Aorta (tissue), 1 donor: Measurements from ENCODE around the genes ZSCAN5A, ZNF583, ZSCAN4 and ZNF544.

DNA sequence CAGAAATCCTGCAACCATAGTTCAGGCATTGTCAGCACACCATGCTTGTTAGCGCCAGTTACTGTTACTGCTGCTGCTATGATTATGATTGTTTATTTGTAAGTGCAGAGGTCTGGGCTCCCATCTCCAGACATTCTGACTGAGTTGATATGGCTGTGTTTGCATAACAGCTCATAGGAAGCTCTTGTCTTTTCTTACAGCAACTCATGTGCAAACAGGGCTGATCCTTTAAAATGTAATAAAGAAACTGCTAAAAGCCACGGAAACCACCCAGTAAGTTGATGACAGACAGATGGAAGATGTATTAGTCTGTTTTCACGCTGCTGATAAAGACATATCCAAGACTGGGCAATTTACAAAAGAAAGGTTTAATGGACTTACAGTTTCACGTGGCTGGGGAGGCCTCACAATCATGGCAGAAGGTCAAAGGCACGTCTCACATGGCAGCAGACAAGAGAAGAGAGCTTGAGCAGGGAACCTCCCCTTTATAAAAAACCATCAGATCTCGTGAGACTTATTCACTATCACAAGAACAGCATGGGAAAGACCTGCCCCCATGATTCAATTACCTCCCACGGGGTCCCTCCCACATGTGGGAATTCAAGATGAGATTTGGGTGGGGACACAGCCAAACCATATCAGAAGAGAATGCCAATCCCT lies 1.6 kb downstream of the ZSCAN5A start:
- PRO-cap: no peak

- PRO-cap: unidirectional peak, minus-strand start at chr19:56314551
These were observed at the start of gene ZSCAN5A for GRCh38 chr19:56314472-56315063. Gene ZSCAN5A, minus strand, starts transcription at chr19:56314839.

DNA sequence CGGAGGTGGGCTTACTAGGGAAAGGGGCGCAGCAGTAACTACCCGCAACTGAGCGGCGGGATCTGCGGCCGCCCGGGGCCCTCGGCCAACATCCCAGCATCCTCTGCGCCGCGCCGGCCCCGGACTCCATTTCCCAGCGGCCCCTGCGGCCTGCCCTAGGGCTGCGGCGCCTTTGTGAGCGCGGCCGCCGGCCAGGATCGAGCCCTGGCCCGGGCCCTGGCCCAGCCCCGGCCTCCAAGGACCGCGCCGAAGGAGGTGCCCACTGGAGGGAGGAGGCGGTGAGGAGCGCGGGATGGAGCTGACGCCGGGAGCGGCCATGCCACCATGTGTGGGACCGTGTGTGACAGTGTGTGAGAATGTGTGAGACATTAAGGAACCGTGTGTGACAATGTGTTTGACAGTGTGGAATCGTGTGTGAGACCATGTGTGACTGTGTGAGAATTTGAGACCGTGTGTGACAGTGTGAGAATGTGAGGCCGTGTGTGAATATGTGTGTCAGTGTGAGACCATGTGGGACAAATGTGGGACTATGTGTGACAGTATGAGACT lies at the start of gene ZNF583:
Gene ZNF583 (plus strand): TSS at position 158 of the 549 bp plus-strand sequence.
- PRO-cap: no peak

DNA sequence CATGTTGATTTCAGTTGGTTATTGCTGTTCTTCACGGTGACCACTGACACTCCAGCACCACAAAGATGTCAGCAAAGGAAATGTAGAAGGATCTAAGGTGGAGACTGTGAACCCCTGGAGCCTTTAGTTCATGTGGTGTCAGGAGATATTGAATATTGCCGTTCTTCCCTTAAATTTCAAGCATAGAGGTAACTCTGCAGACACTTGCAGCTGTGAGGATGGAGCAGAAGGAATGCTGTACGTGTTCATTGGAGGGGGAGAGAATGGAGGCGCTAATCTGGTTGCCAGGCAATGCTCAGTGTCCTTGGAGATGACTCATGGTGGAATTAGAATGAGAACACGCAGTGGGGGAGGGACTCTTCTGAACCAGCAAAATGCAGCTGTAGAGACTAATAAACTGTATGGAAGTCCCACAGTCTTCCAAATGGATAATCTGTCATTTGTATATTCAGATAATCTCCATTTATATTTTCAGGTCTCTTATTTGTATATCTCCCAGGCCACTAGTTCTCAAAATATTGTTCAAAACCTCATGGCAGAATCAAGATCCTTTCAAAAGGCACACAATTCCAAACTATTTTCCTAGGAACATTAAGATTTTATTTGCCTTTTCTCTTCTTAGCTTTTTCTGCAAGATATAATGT lies 21.0 kb upstream of the ZNF835 start:
- PRO-cap: no peak

DNA sequence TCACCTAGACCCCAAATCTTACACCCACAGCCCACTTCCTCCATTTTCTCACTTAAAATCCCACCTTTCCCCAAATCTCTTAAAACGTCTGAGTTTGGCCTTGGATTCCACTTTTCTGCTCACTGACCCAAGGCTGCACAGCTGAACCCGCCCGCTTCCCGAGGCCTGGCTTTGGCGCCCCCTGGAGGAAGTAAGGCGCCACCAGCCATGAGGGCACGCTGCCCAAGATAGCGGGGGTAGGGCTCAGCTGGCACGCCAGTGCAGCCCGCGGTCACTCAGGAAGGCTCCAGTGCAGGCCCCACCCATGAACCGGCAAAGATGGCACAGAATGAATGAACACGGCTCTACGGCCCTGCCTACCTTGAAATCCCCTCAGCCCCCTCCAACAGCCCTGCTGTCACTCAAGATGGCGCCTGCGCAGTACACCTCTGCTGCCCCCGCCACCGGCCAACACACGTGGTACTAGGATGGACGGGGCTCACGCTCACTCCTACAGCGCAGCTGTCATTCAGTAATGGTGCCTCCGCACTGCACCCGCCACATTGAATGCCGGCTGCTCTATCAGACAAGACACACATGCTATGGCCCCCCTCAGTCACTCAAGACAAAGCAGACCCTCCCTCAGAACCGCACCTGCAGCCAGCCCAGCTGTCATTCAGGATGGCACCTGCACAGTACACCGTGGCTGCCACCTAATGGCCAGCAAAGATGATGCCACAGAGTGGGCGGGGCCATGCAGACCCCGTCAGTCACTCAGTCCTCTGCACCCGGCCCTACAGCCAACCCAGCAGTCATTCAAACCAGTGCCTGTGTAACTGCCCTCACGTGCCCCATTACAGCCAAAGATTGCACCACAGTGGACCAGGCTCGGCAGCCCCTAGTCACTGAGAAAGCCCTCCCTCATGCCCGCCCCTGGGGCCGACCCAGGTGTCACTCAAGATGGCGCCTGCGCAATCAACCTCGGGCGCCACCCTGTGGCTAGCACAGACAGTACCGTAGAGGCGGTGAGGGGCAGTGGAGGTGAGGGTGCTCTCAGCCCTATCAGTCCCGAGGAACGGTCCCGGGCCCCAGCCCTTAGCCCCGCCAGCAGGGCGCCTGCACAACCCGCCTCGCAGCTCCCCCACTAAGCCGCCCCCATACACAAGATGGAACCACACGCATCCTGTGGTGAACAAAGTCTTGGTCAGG lies 2.7 kb downstream of the PEG3 start:
- PRO-cap: unidirectional peak, minus-strand start at position 117 of the sequence

DNA sequence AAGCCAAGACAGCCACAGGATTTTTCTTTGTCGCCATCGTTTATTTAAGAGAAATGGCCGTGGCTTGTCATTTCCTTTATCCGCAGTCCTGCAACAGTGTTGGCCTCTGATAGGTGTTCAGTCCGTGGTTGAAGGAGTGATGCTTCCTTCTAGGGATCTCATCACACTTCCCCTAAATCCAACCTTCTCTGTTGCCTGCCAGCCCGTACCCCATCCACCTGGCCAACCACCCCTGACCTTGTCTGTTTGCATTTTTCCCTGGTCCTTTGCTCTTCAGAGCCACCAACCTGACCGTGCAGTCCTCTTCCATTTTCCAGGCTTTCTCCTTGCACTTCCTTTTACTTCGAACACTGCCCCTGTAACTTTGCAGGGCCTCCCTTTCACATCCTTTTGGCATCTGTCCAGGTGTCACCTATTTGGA lies 628 bp downstream of the ZNF460 start:
- PRO-cap: no peak

GRCh38 chr19:57292796-57293843 lies 12.8 kb downstream of the ZNF460 start:
- PRO-cap: no peak

DNA sequence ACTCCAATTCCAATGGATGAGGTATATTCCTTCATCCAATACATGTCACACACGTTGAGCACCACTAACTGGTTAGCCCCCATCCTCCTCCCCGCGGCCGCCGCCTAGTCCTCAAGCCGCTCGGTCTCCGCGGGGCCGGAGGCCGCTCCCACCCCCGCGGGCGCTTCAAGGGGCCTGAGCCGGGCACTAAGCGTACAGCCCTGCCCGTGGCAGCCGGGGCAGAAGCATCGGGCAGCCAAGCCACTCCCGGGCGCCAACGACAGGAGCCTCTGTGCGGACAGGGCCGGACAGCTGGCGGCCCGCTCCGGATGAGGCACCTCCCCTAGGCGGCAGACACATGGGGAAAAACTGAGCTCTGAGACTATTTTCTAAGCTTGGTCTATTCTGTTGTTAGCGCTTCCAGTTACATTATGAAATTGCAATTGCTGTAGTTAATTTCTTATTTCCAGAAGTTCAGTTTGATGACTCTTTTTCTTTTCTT lies 2.8 kb upstream of the ZNF543 start:
- PRO-cap: no peak

- PRO-cap: no peak
These were observed 422 bp upstream of the ZNF749 start for GRCh38 chr19:57434785-57435020.

- PRO-cap: no peak
These were observed 17.4 kb upstream of the ZSCAN4 start for GRCh38 chr19:57651200-57651932.

DNA sequence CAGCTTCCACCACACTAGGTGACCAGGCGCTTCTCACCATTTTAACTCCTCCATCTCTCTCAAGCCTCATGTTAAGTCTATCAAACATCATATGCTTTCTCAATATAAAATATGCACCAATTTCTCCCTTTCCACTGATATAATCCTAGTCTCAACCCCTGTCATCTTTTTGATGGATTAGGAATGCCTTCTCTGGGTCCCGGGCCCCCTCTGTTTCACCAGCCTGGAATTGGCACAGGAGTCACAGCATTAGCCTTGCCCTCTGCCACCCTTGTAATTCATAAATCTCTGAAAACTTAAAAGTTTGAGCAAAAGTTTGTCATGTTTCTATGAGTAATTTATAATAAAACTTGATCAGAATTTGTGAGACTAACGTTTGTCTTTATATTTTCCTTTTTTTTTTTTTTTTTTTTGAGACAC lies at the start of gene ZSCAN4:
Gene ZSCAN4 (plus strand): TSS at position 270 of the 420 bp plus-strand sequence.
- PRO-cap: no peak

GRCh38 chr19:57819447-57820480 lies 5.1 kb upstream of the ZNF552 start:
- PRO-cap: bidirectional peak, plus-strand start at chr19:57819711, minus-strand start at chr19:57819593

DNA sequence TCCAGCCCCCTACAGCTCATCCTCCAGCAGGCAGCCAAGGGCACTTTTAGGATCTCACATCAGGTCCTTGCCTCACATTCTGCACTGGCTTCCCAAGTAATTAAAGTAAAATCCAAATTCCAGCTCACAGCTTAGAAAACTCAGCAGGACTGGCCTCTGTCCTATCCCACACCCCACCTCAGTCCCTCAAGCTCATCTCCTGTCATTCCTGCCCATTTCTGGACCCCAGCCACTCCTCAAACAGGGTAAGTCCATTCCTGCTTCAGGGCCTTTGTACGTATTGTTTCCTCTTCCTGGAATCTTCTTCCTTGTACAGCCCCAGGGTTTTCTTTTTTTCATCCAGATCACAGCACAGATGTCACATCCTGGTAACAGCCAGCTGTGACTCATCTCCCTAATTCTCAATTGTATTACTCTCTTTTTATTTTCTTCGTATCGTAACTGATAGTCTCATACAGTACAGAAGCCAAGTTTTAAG lies 1.9 kb upstream of the ZNF606 start:
- PRO-cap: no peak

- PRO-cap: no peak
These were observed 19.6 kb upstream of the ZNF544 start for GRCh38 chr19:58209007-58209546.

DNA sequence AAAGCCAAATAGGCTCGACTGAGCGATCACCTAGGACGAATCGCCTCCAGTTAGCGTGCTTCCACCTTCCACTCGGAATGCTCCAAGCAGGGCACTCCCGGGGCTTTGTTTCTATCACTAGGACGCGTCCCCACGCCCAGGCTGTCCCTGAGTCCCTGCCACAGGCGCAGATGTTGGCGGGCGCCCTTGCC lies 505 bp upstream of the ZNF544 start:
- PRO-cap: no peak

DNA sequence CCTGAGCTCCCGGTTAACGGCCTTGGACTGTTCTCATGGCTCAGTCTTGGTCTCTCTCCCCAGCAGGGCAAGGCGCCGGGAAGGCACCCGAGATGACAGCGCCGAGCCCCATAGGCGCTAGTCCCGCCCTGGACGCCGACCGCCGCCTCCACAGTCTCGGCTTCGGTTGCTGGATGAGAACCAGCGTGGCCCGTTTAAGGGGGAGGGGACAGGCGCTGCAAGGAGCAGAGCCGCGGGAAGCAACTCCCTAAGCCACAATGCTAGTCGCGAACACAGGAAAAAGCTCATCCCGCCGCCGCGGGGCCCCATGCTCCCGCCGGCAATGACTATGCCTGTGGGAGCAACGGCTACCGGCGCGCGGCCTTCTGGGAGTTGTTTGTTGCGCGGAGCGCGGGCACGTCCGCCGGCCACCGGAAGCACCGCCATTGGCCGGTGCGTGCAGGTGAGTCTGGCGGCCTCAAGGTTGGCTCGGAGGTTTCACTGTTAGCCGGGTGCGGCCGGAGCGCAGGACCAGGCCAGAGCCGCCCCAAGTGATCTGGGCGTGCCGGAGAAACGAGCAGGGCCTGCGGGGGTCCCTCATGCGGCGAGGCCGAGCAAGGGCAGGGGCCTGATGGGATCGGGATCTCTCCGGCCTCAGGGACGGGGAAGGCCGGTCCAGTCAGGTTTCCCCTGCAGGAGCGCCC lies at the start of gene ZNF544:
Gene ZNF544 (plus strand): TSS at position 410 of the 683 bp plus-strand sequence.
- PRO-cap: bidirectional peak, plus-strand start at position 413 of the sequence, minus-strand start at position 324 of the sequence

DNA sequence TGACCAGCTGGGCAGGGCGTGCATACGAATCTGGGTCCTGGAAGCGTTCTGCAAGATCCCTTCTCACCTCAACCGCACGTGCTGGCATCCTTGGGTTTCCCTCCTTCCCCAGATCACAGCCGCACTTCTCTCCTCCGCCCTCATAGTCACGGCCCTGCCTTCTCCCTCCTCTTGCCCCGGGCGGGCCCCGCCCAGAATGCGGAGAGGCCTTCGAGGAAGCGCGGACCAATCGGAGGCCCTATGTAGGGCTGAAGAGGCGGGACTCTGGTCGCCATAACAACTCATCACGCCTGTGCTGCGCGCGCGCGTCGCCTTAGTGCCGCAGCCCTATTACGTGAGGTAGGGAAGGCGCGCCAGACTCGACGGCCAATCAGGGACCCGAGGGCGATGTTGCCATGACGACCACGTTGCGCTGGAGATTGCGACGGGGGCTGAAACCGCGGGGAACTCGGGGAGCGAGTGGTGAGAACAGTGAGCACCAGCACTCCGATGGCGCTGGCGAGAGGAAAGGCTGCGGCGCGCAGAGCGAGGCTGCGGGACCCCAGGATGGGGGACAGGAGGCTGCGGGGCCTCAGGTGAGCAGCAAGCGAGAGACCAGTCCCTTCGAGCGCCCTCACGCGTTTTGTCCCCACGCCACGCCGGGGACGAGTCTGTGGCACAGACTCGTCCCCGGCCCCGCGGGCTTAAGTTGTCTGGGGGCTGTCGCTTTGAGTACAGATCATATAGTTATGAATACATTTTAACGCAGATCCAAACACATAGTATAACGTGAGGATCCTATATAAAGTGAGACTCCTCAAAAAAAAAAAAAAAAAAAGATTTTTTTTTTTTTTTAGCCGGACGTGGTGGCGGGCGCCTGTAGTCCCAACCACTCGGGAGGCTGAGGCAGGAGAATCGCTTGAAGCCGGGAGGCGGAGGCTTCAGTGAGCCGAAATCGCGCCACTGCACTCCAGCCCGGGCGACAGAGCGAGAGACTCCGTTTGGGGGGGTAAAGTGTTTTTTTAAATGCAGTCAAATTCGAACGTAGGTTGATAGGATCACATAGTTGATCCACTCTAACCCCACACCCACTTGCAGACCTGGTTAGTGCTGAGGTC lies 6.0 kb downstream of the RNF225 start:
- PRO-cap: bidirectional peak, plus-strand start at position 489 of the sequence, minus-strand start at position 144 of the sequence

GRCh38 chr19:58430054-58430551 lies 9.8 kb downstream of the ZNF132 start:
- PRO-cap: no peak

GRCh38 chr19:58549014-58549924 lies 5.4 kb downstream of the TRIM28 start:
- PRO-cap: no peak